ENCODE results near the genes FAM151A and BSND.

DNA sequence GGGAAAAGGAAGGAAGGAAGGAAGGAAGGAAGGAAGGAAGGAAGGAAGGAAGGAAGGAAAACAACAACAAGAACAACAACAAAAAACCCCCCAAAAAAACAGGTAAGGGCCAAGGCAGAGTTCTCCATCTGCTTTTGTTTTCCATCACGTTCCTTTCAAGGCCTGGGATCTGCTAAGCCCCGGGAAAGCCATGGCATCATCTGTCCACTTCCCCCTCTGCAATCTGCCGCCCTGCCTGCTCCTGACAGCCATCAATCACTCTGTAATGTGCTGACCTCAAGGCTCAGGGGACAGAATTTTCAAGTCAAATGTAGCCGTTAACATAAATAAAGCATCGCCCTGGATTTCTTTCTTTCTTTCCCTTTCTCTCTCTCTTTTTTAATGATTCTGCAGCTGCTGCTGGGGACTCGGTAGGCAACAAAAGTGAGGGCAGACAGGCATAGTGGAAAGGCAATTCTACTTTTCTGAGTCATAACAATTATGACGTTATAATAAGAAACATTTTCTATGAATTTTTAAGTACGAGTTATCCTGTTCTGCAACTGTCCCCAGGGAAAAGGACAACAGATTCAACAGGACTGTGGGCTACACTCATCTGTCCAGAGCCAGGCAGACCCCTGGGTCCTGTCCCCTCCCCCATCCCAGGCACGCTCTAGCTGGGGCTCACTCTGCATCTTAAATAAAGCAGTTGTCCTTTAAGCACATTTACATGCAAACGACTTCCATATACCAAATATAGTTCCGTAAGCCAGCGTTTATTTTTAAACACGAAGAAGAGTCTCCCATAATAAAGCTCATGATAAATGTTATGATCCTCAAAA is 127.5 kb downstream of the MRPL37 start:
- PRO-cap = no peak
CAGE:
- cytosol, long polyA minus RNA = no peak
- cytosol, long polyA plus RNA = no peak
- long polyA plus RNA = no peak
- nucleus, long polyA minus RNA = no peak
- nucleus, long polyA plus RNA = no peak

- PRO-cap = no peak
CAGE:
- cytosol, long polyA minus RNA = no peak
- cytosol, long polyA plus RNA = no peak
- long polyA plus RNA = no peak
- nucleus, long polyA minus RNA = no peak
- nucleus, long polyA plus RNA = no peak
Measured at GRCh38 chr1:54384629-54385416, 163.2 kb upstream of the ACOT11 start.

DNA sequence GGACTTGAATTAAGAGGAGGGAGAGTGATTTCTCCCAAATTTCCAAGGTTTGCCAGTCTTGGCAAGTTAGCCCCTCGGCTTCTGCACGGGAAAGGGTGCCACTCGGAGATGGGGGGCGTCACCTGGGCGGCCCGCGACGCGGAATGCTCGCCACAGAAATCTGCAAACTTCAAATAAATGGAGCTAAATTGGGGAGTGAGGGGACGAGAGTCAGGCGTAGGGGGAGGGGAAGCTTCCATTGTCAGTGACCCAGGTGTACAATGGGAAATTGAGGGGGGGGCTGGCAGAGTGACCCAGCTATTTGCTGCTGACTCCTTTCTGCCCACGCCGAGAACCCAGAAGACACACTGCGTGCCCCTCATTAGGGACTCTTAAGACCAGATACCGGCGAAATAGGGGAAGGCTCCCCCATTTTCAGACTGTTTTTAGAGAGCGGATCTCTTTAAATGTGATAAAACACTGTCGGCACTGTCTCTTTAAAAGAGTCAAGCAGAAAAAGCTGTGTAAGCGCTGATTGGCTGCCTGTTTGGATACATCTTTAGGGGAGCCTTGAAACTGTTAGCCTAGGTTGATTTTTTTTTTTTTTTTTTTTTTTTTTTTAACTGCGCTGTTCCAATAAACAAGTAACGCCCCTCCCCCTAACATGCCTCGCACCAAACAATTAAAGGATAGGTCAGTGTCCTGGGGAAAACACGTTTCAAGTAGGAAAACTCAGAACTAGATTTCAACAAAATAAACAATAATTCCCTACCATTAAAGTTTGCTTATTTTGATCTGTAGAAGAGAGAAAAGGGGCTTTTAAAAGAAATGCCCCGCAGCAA is 140.6 kb upstream of the ACOT11 start:
- PRO-cap = bidirectional peak, plus-strand start at position 664 of the sequence, minus-strand start at position 450 of the sequence
CAGE:
- cytosol, long polyA minus RNA = no peak
- cytosol, long polyA plus RNA = no peak
- long polyA plus RNA = no peak
- nucleus, long polyA minus RNA = no peak
- nucleus, long polyA plus RNA = no peak

GRCh38 chr1:54542865-54543530 is 5.0 kb upstream of the ACOT11 start:
- PRO-cap = no peak
CAGE:
- cytosol, long polyA minus RNA = no peak
- cytosol, long polyA plus RNA = no peak
- long polyA plus RNA = no peak
- nucleus, long polyA minus RNA = no peak
- nucleus, long polyA plus RNA = no peak

DNA sequence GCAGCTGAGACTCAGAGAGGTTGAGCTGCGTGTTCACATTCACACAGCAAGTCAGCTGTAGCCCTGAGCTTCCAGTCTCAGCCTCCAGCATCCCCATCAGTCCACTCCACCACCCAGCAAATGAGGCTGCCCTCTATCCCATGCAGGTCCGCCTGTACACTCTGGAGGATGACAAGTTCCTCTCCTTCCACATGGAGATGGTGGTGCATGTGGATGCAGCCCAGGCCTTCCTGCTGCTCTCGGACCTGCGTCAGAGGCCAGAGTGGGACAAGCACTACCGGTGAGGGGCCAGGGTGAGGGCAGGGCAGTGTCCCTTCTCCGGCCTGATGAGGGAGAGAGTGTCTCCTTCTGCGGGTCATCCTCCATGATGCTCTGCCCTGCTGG is 18.4 kb downstream of the FAM151A start:
- PRO-cap = no peak
CAGE:
- cytosol, long polyA minus RNA = no peak
- cytosol, long polyA plus RNA = no peak
- long polyA plus RNA = no peak
- nucleus, long polyA minus RNA = no peak
- nucleus, long polyA plus RNA = no peak

GRCh38 chr1:54623192-54623916 is at the start of gene FAM151A:
Gene FAM151A (minus strand): TSS chr1:54623525.
- PRO-cap = no peak
CAGE:
- cytosol, long polyA minus RNA = no peak
- cytosol, long polyA plus RNA = no peak
- long polyA plus RNA = no peak
- nucleus, long polyA minus RNA = no peak
- nucleus, long polyA plus RNA = no peak

DNA sequence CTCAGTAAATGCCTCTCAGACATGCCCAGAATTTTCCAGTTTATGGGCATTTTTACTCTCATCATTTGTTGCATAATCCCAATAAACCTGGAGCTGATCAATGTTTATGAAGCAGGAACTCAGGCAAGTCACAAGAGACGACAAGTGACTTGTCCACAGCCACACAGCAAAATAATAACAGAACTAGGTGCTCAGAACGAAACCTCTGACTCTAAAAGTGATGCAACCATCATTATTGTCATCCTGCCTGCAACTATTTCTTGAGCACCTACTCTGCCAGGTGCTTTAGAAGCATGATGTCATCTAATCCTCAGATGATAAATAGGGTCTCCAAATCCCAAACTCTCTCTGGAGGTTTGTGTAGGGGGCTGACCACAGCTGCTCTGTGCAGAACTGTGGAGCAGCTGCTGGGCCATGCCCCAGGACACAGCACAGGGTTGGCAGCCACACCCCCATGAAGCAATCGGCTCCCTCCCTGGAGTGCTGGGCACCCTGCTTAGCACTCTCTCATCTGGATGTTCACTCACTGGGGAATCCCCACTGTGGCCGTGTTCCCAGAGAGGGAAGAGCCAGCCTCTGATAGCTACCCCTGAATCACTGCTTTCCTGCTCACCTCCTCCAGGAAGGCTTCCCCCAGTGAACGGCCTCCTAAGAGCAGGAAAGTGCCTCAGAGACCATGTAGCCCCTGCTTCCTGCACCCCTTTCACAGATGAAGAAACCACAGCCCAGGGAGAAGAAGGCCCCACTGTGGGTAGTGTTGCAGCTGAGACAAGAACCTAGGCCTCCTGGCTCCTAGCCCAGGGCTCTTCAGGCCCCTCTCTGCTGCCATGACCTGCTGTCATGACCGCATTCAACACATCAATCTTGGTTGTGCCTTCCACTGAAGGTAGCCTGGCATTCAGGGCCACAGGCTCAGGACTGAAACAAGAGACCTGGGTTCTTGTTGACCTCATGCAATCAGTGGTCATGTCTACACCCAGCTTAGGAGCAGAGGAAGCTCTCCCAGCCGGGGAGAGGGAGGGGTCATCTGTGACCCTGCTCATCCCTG is 2.1 kb downstream of the TTC22 start:
- PRO-cap = no peak
CAGE:
- cytosol, long polyA minus RNA = no peak
- cytosol, long polyA plus RNA = no peak
- long polyA plus RNA = no peak
- nucleus, long polyA minus RNA = no peak
- nucleus, long polyA plus RNA = no peak

- PRO-cap = no peak
CAGE:
- cytosol, long polyA minus RNA = no peak
- cytosol, long polyA plus RNA = no peak
- long polyA plus RNA = no peak
- nucleus, long polyA minus RNA = no peak
- nucleus, long polyA plus RNA = no peak
Measured at GRCh38 chr1:54807062-54807730, 1.3 kb downstream of the LEXM start.

- PRO-cap = no peak
CAGE:
- cytosol, long polyA minus RNA = no peak
- cytosol, long polyA plus RNA = no peak
- long polyA plus RNA = no peak
- nucleus, long polyA minus RNA = no peak
- nucleus, long polyA plus RNA = no peak
Measured at GRCh38 chr1:54865063-54865463, 21.9 kb downstream of the DHCR24 start.

DNA sequence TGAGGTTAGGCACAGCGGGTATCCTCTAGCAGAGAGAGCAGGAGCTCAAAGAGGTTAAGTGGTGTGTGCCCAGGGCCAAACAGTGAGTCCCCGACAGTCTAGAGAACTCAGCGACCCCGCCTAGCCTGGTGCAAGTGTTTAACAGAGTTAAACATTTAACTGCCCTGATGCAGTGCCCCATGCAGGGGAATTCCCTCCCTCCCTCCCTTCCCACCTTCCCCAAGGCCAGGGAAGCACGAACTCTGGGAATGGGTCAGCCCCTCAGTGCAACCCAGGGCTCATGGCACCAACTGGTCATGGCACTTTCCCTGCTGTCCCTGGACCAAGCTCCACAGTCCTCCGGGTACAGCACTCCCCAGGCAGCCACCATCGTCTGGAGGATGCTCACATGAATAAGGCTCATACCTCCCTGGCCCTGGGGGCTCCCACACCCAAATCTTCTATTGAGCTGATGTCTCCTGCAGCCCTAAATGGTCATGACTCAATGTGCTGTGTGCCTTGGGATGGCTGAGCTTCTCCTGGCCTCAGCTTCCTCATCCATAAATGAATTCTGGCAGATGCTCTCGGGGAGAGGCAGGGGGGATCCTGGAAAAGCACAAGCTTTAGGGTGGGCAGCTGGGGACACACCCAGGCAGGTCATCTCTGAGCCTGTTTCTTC is 21.3 kb downstream of the DHCR24 start:
- PRO-cap = no peak
CAGE:
- cytosol, long polyA minus RNA = no peak
- cytosol, long polyA plus RNA = no peak
- long polyA plus RNA = no peak
- nucleus, long polyA minus RNA = no peak
- nucleus, long polyA plus RNA = no peak

GRCh38 chr1:54866613-54867596 is 20.1 kb downstream of the DHCR24 start:
- PRO-cap = no peak
CAGE:
- cytosol, long polyA minus RNA = no peak
- cytosol, long polyA plus RNA = no peak
- long polyA plus RNA = no peak
- nucleus, long polyA minus RNA = no peak
- nucleus, long polyA plus RNA = no peak

DNA sequence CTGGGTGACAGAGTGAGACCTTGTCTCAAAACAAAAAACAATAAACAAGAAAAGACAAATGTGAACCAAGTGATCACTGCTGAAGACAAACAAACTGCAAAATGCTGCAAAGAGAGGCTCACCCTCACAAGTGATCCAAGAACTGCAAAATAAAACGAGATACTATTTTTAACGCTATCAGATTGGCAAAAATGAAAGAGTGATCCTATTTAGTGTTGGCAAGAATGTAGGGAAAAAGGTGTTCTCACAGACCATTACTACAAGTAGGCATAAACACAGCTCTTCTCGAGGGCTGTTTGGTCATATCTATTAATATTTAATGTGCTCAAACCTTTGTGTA is 18.0 kb downstream of the DHCR24 start:
- PRO-cap = no peak
CAGE:
- cytosol, long polyA minus RNA = no peak
- cytosol, long polyA plus RNA = no peak
- long polyA plus RNA = no peak
- nucleus, long polyA minus RNA = no peak
- nucleus, long polyA plus RNA = no peak

DNA sequence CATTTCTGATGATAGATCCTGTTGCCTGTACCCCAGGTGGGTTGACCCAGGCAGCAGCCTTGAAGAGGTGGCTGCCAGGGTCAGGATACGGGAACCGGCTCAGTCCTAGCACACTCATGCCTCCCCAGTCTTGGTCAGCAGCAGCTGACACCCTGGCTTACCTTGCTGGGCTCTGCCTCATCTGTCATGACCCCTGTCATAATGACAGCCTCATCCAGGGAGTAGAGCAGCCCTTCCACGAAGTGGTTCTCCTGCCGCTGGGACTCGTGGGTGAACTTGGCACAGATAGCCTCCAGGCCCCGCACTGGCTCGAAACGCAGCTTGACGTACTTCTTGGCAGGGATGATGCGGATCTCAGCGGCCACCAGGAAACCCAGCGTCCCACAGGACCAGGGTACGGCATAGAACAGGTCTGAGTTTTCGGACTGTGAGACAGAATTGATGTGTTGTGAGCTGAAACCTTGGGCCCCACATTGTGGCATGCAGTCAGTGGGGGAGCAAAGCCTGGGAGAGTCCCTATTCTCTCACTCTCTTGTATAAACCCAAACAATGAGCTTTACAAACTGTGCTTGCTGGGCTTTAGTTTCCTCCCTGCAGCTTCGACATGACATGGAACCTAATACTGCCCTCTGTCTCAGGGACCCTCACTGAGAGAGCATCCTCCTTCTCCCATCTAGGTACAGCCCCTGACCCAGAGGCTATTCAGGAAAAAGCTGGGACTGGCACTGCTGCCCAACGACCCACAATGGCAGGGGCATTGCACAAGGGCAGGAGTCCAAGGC is 15.6 kb downstream of the DHCR24 start:
- PRO-cap = no peak
CAGE:
- cytosol, long polyA minus RNA = no peak
- cytosol, long polyA plus RNA = no peak
- long polyA plus RNA = no peak
- nucleus, long polyA minus RNA = no peak
- nucleus, long polyA plus RNA = no peak

GRCh38 chr1:54998644-54998953 is at the start of gene BSND:
Gene BSND (plus strand): TSS chr1:54998933.
- PRO-cap = no peak
CAGE:
- cytosol, long polyA minus RNA = no peak
- cytosol, long polyA plus RNA = no peak
- long polyA plus RNA = no peak
- nucleus, long polyA minus RNA = no peak
- nucleus, long polyA plus RNA = no peak

DNA sequence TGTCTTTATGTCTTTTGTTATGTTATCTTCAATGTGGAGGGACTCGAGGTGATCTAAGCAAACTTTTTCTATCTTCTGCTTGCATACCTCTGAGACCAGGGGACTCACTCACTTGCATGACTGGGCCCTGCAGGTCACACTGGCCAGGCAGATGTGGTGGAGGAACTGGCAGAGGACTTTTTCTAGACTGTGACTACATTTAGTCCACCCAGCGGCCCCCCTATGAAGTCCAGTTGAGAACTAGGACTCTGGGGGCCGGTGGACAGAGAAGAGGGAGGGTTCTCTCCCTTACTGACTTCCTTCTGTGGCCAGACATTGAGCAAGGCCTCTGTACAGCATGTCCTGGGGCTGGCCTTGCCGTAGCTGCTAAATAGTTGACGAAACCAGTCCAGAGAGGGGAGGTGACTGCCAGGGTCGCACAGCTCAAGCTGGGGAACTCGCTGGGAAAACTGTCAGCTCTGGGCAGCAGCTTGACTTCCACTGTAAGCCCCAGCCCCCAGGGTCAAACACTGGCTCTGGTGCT is 13.8 kb downstream of the PCSK9 start:
- PRO-cap = no peak
CAGE:
- cytosol, long polyA minus RNA = no peak
- cytosol, long polyA plus RNA = no peak
- long polyA plus RNA = no peak
- nucleus, long polyA minus RNA = no peak
- nucleus, long polyA plus RNA = no peak

GRCh38 chr1:55194427-55195307 is 20.5 kb downstream of the USP24 start:
- PRO-cap = no peak
CAGE:
- cytosol, long polyA minus RNA = no peak
- cytosol, long polyA plus RNA = no peak
- long polyA plus RNA = no peak
- nucleus, long polyA minus RNA = no peak
- nucleus, long polyA plus RNA = no peak

DNA sequence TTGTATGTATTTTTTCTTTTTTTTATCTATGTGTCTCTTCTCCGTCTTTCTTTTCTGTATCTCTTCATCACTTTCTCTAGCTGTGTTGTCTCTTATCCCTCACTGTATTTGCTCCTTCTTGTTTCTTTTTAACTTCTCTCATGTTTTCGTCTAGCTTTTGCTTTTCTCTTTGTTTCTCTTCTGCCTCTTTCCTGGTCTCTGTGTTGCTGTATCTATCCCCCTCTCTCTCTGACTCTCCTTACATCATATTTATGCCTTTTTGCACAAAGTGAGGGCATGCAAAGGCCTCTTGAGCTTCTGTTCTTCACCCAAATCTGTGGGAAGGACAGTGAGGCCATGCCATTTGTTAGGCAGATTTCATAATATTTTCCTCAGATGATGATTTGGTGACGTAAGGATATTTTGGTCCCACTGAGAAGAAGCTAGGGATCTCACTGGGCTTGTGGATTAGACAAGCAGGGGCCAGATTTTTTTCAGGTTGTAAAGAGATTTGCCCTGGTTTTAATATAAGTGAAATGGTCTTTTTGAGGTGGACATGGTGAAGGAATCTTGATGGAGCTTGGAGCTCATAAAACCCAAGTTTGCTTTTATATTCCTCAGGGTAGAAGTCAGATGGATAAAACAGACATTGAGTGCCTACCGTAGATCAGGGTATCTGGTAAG is 249.4 kb upstream of the USP24 start:
- PRO-cap = no peak
CAGE:
- cytosol, long polyA minus RNA = no peak
- cytosol, long polyA plus RNA = no peak
- long polyA plus RNA = no peak
- nucleus, long polyA minus RNA = no peak
- nucleus, long polyA plus RNA = no peak

DNA sequence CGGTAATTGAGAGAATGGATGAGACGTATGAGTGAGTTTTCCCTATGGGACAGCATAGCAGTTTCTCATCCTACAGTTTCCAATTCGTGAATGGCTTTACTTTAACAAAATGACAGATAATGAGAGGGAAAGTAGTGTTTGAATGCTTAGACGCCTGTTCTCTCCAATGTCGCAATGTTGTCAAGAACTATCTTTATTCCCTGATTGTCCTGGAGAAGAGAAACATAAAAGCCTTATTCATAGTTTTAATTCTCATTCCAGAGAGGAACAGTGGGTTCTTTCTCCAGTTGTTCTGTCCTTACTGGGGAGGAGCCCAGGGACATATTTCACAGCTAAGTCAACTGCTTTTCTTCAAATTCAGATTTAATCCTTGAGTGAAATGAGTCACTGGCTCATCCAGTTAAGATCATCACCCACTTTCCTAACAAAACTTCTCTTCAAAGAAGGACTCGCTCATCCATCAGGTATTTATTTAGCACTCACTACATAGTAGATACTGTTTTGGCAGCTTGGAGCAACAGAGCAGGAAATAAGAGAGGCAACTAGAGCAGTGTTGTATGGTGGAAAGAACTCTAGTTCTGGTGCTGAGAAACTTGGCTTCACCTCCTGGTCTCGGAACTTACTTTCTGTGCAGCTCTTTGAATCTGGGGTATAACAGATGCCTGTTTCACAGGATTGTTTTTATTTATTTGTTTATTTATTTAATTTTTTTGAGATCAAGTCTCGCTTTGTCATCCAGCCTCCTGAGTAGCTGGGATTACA is 365.7 kb upstream of the USP24 start:
- PRO-cap = no peak
CAGE:
- cytosol, long polyA minus RNA = no peak
- cytosol, long polyA plus RNA = no peak
- long polyA plus RNA = no peak
- nucleus, long polyA minus RNA = no peak
- nucleus, long polyA plus RNA = no peak

GRCh38 chr1:55718607-55719470 is 503.7 kb upstream of the USP24 start:
- PRO-cap = no peak
CAGE:
- cytosol, long polyA minus RNA = no peak
- cytosol, long polyA plus RNA = no peak
- long polyA plus RNA = no peak
- nucleus, long polyA minus RNA = no peak
- nucleus, long polyA plus RNA = no peak

GRCh38 chr1:56255859-56256007 is 323.6 kb downstream of the PLPP3 start:
- PRO-cap = no peak
CAGE:
- cytosol, long polyA minus RNA = no peak
- cytosol, long polyA plus RNA = no peak
- long polyA plus RNA = no peak
- nucleus, long polyA minus RNA = no peak
- nucleus, long polyA plus RNA = no peak